ENCODE data around the genes SAMD9L and VPS50.

DNA sequence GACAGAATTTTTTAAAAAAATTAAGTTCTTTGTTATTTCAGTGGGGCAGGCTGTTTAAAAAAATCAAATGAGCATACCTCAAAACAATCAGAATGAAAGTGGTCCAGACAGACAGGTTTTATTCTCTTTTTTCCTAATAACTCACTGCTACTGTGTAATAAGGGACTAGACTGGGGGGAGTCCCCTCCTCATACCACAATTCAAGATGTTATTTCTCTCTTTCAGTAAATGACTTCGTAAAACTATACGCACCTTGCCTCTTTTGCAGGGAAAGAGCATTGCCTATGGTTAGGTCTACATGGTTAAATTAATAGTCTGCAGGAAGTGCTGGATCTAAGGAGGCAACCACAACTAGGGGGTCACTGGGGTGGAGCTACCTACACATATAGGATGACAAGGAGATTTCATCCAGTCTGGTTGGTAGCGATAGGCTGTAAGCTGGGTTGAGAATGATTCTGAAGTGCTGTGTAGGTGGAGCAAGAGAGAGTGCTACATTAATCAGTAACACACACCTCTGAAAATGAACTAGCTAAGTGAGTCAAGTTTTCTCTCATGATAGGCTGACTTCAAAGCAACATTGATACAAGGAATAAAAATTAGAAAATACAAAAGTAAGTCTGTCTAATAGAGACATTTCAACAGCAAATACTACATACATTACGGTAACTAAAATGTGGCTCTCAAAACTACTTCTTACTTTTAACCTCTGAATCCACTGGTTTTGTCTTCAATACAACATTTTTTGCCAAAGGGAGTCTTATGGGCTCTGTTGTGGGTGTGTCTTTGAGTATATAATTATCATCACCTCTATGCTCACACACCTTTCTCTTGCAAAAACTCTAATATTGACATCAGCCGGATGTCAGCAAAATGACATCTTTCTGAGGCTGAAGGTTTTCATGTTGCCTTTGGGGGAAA, 41.4 kb upstream of the FAM133B start:
- RRBS: no CpG with 5 or more reads among the region's 5 CpGs

DNA sequence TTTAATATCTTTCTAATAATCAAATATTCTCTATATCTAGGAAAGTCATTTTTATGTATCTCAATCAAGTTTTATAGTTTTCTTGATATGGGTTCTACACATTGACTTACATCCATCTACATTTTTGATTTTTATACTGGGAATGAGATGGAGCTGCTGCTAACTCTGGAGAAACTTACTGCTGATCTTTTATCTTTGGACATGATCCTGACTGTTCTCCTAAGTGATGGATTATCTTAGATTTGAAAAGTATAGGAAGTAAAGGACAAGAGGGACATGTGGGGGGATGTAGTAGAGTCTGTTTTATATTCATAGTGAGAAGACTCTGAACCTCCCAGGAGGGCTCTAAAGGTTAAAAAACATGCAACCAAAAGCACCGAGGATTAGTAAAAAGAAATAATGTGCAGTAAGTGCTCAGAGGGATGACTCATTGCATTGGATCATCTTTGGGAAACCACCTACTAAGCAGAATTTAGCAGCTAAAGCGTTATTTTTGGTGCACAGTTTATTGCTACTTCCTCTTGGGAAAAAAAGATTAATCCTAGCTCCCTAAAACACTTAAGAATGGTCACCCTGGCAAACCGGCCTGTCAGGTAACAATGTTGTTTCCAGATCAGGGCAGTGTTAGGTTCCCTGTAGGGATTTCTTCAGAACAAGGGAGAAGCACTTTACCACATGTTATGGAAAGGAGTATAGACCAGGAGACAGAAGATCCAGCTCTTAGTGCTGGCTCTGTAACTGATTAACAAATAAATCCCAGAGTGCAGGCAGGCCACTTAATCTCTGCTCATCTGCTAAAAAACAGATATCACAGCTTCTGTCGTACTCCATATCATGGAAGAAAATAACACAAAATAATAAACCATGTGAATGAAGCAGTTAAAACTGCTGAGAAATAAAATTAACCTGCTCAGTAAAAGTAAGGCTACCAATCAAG, 44.7 kb upstream of the FAM133B start:
- RRBS: no CpG with 5 or more reads among the region's 4 CpGs

- RRBS: no CpG with 5 or more reads among the region's 12 CpGs
These were observed 2.0 kb downstream of the CDK6 start for GRCh38 chr7:92834486-92834713.

- RRBS: no CpG with 5 or more reads among the region's 23 CpGs
These were observed 452 bp downstream of the CDK6 start for GRCh38 chr7:92835878-92836363.

DNA sequence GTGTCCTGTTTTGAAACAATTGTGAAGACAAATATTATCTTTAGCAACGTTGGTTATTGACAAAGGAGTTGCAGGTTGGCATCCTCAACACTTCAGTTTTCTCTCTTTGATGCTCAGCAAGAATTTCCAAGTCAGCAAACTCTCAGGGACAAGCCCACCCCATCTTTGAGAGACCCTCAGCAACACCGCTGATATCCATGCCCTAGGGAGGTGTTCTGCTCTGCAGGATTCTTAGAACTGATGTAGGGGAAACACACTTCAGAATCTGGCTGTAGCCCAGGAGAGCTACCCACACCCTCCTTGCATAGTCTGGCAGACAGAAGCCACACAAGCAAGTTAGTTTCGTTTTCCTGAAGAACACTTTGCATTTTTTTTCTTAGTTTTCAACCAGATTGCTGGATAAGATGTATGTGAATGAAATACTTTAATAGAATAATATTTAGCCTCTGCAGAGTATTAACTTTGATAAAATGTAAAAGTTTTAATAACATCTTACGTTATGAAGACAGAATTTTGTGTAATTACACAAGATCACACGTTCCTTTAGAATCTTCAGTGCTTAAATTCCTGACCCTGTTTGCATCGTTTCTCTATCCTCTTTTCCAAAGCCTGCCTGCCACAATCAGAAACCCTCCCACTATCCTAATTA, 742 bp downstream of the SAMD9L start:
- RRBS: no CpG with 5 or more reads among the region's 6 CpGs

- RRBS: no CpG with 5 or more reads among the region's 3 CpGs
These were observed at the start of gene SAMD9L for GRCh38 chr7:93148038-93148689. Gene SAMD9L, minus strand, starts transcription at chr7:93148385.

DNA sequence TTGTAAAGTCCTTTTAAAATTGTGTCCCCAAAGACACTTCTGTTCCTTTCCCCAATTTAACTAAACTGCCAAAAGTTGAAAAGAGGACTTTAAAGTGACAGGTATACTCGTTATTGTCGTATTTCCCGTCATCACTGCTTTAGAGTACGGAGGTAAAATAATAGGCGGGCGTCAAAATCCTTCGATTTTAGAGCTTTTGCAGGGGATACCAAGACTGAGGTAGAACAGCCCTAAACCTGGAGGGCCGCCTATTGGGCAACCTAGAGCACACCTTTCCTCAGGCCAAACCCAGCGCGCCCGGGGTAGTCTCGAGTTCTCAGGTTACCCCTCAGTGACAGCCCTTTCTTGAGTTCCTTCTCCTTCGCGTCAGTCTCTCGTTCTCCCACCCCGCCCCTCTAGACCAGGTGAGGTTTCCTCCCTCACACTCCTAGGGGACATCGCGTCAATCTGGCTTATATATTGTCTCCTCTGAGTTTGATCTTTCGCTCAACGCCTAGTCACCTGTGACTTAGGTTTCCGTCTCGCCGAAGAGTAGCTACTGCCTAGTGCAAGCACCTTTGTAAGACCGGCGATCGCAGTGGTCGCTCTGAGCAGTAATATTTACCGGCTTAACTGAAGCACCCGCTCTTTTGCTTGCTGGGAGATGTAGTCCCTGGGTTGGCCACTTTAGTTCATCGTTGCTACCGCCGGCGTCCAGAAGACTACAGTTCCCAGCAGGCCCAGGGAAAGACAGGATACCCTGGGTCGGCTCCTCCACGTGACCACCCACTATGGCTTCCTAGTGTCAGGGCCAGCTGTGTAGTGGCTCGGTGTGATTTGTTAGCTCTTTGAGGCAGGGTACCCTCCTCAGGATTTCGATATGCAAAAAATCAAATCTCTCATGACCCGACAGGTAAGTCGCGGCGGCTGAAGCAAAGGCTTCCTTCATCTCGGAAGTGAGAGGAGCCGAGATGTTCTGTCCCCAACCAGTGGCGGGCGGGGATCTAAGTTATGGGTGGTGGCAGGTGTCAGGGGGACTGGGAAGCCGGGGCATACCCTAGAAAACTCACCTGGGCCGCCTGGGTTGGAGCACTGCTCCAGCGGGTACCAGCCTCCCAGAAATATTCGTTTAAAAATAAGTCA, at the start of gene VPS50:
Gene VPS50 (plus strand): TSS at position 758 of the 1,122 bp plus-strand sequence.
- RRBS: under 1% methylated on average over 7 of the region's 49 CpGs

GRCh38 chr7:93574247-93574622, 289 bp downstream of the CALCR start:
- RRBS: no CpG with 5 or more reads among the region's 21 CpGs

DNA sequence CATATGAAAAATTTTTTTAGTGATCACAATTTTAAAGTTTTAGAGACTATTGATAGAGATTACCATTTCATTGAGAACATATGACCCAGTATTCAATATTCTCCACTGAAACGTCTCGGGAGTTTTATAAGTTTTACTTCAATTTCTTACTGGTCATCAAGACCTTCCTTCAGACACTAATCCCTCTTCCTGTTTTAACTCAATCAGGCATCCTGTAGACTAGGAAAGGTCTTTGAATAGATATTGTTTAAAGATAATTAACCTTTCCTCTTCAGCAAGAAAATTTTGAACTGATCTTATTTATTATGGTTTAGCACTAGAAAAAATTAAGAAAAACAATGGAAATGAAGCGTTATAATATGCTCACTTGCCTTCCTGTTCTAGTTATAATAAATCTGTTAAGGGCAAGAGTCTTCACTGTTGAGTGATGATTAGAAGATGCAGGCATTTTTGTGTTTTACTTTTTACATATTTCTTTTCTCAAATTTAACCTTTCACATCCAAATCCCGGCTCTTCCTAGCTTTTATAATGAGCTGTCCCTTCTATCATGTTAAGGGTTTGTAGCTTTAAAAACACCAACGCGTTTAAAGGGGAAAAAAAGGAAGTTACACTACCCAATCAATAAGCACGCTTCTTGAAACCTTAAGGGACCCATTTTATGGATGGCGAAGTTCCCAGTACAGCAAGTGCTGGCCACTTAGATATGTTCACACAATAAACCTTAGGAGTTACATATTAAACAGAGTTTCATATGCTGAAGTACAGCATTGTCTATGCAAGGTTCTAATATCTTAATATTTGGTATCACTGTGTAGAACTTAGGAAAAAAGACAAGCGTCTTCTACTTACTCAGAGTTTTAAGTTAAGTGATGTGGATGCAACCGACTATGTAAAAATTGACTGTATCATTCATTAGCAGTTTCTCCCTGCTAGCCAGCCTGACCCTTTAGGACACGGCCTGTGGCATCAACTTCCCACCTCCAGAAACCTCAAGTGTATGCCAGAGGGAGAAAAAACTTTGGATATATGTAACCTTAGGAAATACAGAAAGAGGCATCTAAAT, 1.6 kb downstream of the GNG11 start:
- RRBS: no CpG with 5 or more reads among the region's 11 CpGs

DNA sequence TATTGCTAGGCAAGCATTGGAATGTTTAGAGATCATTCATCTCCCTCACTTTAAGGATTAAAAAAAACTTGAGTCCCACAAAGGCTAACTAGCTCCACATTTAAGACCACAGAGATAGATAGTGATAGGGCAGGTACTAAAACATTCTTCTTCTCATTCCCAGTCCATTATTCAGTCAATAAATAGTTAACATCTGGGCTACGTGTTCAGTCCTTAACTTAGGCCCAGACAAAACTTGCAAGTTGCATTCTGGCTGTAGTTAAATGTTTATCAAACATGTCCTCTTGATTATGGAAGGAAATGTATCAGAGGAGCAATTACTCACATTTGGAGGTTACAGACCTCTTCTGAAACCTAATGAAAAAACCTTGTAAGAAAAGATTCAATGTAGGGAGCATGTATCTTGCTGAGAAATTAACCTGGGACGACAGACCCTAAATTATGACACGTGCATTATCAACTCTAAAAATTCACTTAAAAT, 2.5 kb downstream of the GNG11 start:
- RRBS: no CpG with 5 or more reads among the region's 3 CpGs

- RRBS: no CpG with 5 or more reads among the region's 3 CpGs
These were observed 6.1 kb downstream of the GNG11 start for GRCh38 chr7:93927575-93928043.

GRCh38 chr7:94052491-94052831, 48.3 kb upstream of the BET1 start:
- RRBS: no CpG with 5 or more reads among the region's 2 CpGs

- RRBS: no CpG with 5 or more reads among the region's 7 CpGs
These were observed 83.5 kb upstream of the BET1 start for GRCh38 chr7:94087628-94088088.

- RRBS: no CpG with 5 or more reads among the region's 1 CpG
These were observed 97.9 kb upstream of the COL1A2 start for GRCh38 chr7:94296771-94297130.

DNA sequence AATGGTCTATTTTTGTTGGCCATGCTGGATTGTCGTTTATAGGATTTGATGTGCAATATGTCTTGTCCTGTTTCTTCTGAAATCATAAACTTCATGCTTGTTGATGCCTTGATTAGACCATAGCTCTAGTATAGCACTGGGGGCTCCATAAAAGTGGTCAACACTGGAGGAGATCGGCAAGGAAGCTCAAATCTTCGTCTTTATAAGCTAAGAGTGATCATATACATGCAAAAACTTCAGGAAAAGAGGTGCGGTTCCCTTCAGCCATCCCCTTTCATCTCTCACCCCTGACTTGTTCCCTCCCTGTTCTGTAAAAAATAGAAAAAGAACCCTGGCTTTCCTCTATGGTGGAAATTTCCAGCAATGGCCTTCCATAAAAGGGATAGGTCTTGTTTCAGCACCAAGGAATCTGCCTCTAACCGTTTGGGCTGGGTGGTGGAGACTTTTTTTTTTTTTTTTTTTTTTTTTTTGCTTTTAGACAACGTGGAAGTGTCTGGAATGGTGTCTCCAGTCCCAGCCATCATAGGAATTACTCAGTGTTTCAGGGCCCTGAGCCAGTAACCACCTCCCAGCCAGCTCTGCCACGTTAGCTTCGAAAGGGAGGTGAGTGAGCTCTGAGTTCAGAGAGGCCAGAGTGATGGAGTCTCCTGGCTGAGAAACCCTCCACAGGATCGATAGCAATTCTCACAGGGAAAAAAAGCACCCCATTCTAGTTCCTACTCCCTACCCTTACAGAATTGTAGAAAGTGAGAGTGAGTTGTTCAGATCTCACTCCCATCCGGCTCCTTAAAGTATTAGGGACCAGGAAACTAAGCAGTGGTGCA, 97.4 kb upstream of the COL1A2 start:
- RRBS: no CpG with 5 or more reads among the region's 10 CpGs

GRCh38 chr7:94391659-94392051, 3.0 kb upstream of the COL1A2 start:
- RRBS: no CpG with 5 or more reads among the region's 1 CpG

- RRBS: no CpG with 5 or more reads among the region's 5 CpGs
These were observed 28.2 kb downstream of the COL1A2 start for GRCh38 chr7:94422827-94423316.

DNA sequence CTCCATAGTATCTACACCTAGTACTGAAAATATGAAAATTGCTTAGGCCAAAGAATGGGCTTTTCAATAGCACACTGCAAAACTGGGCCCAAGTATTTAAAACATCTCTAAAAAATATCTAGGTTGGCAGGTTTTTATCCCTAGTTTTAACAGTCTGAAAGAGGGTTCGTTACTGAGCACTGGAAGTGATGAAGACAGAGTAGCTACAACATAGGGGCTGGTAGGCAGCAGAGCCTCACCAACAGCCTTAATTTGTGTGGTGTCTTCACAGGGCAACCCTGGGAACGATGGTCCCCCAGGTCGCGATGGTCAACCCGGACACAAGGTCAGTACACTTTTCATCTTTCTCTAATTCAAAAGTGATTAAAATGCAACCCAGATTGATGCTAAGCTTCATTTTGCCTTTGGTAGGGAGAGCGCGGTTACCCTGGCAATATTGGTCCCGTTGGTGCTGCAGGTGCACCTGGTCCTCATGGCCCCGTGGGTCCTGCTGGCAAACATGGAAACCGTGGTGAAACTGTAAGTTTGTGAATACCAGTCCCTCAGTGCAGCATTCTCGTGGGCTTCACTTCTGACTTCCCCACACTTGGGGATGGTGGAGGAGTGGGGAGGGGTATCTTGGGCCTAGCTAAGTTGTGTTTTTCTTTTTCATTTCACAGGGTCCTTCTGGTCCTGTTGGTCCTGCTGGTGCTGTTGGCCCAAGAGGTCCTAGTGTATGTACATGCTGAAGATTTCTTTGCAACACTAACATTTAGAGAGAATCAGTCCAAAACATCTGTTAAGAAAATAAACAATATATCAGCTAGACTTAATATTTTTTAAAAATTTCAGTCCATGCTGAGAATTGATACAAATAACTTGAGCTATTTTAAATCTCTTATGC, 30.9 kb downstream of the COL1A2 start:
- RRBS: no CpG with 5 or more reads among the region's 11 CpGs

DNA sequence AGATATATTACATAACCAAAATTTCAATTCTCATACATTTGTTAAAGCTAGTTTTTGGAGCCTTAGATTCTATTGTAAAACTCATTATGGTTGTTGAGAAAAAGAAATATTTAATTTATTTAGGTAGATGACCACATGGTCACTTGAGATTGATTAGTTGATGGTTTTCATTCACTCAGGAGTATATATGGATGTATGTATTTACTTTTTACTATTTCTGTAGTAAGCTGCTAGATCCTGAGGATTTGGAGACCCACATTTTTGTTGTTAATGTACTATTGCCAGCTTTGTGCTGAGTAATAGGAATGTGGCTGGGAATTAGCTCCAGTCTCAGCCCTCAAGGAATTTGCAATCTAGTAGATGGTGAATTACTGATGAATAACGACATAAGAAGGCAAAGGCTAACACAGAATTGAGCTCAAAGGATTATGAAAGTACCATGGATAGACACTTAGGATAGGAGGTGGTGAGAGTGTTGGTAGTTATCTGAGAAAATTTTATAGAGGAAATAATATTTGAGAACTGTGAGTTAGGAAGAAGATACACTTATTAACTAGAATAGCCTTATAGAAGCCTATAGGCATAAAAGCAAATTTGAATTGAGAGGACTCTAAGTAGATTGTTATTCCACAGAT, 19.9 kb downstream of the CASD1 start:
- RRBS: no CpG with 5 or more reads among the region's 1 CpG

DNA sequence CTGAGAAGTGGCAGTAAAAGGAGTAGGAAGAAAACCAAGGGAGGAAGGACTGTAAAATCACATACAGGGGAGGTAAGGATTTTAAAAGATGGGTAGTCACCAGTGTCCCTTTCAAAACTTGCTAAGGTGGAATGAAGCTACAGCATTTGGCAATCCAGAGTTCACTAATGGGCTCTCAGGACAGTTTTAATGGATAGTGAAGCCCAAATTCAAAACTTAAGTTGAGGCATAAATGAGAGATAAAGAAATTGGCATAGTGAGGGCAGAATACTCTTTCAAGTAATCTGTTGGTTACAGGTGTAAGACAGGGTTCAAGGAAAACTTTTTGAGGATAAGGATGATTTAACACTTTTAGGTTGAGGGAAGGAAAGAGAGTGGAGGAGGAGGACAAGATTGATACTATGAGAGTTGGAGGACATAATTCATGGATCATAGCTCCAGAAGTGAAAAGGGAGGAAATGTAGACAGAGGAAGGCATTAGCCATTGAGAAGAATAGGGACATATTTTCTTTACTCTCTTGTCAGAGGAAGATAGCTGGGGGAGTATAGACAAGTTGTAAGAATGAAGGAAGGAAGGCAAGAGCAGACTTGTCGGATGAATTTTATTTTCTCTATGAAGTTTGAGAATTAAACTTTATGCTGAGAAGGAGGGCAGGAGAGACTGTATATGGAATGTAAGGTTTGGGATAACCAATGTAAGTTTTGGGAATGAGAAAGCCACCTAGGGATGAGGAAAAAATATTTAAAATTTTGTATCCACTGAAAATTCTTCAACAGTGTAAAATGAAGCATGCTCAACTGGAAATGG, 21.4 kb downstream of the CASD1 start:
- RRBS: no CpG with 5 or more reads among the region's 1 CpG